Cardiac septum (tissue), 1 donor: ENCODE measurements around the genes TJP1 and GOLGA8R.

DNA sequence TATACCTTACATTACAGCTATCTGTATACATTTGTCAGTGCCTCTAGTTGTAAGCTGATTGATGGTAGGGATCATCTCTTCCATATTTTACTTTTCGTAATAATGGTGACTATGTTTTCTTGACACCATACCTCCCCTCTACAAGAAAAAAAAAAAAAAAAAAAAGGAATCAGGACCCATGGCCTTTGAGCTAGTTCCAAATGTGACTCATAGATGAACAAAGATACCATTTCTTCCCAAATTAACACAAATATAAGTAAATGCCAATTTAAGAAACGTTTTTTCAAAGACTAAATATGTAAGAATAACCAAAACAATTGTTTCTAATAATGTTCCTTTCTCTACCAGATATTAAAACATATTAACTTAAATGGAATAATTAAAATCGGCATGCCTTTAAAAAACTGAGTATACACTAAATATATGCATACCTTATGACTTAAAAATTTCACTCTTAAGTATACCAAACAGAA is 23.1 kb downstream of the UBE3A start:
- PRO-cap = no peak

GRCh38 chr15:25481131-25482065 is 42.6 kb upstream of the UBE3A start:
- PRO-cap = no peak

- PRO-cap = no peak
Measured at GRCh38 chr15:25783743-25784399, 79.3 kb downstream of the ATP10A start.

- PRO-cap = no peak
Measured at GRCh38 chr15:25859535-25860316, 3.4 kb downstream of the ATP10A start.

DNA sequence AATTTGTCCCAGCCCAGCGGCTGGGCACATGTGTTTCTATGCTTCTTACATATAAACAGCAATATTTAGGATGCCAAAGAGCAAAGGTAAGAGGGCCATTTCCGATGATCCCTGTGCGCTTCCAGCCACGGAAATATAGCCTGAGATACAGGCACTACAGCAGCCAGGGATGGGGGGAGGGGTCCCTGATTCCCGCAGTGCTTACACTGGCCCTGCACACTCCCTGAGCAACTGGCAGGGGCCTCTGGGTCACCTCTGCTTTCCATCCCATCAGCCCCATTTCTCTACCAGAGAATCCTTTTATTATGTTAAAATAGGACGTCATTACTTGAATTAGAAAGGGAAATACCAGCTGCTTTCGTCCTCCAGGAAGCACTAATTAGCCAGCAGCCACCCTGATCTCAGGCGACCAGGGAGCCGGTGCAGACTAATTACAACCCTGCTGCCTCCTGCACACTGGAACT is 372.2 kb upstream of the ATP10A start:
- PRO-cap = no peak

GRCh38 chr15:26771406-26772291 is 1.2 kb downstream of the GABRB3 start:
- PRO-cap = no peak

GRCh38 chr15:28095620-28096890 is 3.1 kb downstream of the OCA2 start:
- PRO-cap = bidirectional peak, plus-strand start at chr15:28096372, minus-strand start at chr15:28096085

- PRO-cap = no peak
Measured at GRCh38 chr15:28096891-28097368, 2.2 kb downstream of the OCA2 start.

DNA sequence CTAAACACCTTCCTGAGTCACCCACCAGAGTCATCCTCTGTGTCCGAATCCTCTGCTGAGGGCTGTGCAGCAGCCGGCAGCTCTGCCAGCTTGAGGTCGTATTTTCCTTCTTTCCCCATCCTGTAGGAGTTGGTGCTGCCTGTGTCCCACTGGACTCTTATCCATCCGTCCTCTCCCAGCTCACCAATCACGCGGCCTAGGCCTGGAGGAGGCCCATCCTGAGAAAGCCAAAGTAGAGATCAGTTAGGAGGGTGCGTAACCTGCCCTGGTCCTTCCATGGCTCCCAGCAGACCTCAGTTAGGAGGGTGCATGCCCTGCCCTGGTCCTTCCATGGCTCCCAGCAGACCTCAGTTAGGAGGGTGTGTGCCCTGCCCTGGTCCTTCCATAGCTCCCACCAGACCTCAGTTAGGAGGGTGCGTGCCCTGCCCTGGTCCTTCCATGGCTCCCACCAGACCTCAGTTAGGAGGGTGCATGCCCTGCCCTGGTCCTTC is 101.5 kb downstream of the HERC2 start:
- PRO-cap = no peak

GRCh38 chr15:28255623-28256455 is 66.1 kb downstream of the HERC2 start:
- PRO-cap = no peak

- PRO-cap = no peak
Measured at GRCh38 chr15:29569677-29570156, 1.1 kb downstream of the ENTREP2 start.

- PRO-cap = no peak
Measured at GRCh38 chr15:29670935-29671647, 100.3 kb upstream of the ENTREP2 start.

- PRO-cap = bidirectional peak, plus-strand start at chr15:29822225, minus-strand start at chr15:29822114; bidirectional peak, plus-strand start at chr15:29822584, minus-strand start at chr15:29822492
Measured at GRCh38 chr15:29821847-29822746, at the start of gene TJP1. TSS of gene TJP1 (minus strand) at chr15:29822468.

DNA sequence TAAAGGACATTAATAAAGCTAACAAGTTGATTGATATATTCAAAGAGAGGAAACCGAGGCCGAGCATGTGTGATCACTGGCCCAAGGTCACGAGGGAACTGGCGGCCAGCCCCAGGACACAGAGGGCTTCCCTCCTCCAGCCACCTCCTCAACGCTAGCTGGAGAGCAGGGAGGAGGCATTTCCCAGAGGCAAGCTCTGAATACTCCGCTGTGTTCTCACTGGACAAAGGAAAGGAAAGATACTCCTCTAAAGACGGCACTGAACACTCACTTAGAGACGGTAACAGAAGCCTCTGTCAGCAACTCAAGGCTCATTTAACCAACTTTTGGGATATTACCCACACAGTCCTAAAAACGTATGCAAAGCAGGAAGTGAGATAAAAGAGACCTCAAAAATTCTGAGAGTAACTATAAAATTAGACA is 48.6 kb upstream of the TJP1 start:
- PRO-cap = bidirectional peak, plus-strand start at position 151 of the sequence, minus-strand start at position 100 of the sequence

GRCh38 chr15:29969575-29969973 is 113.2 kb upstream of the GOLGA8J start:
- PRO-cap = no peak

DNA sequence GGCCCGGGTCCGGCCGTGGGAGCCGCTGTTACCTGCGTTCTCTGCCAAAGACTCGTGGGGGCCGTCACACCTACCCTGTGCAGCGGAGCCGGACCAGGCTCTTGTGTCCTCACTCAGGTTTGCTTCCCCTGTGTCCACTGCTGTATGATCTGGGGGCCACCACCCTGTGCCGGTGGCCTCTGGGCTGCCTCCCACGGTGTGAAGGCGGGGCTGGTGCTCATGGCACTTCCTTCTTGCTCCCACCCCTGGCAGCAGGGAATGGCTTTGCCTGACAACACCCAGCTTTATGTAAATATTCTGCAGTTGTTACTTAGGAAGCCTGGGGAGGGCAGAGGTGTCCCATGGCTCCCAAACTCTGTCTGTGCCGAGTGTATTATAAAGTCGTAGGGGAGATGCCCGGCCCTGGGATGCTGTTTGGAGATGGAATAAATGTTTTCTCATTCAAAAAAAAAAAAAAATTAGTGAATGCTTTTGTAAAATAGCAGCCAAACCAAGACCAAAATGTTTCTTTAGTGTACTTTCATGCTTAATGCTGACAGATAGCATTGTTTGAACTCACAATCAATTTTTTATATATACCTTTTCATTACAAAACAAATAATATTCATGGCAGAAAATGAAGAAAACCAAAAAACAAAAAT is 37.0 kb upstream of the GOLGA8J start:
- PRO-cap = no peak

- PRO-cap = no peak
Measured at GRCh38 chr15:30414209-30414433, at the start of gene GOLGA8R. TSS of gene GOLGA8R (minus strand) at chr15:30414260.

DNA sequence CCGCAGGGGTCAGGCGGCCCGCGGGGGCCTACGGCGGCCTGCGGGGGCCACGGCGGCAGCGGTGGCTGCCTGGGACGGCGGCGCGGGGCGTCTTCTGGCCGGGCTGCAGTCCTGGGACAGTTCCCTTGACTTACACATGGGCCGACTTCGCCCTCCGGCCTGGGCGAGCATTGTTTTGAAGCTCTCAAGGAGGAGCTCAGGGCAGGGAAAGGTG is 396 bp upstream of the MTMR10 start:
- PRO-cap = bidirectional peak, plus-strand start at position 52 of the sequence, minus-strand start outside the sequence

- PRO-cap = no peak
Measured at GRCh38 chr15:31223890-31224453, 102.7 kb upstream of the KLF13 start.

DNA sequence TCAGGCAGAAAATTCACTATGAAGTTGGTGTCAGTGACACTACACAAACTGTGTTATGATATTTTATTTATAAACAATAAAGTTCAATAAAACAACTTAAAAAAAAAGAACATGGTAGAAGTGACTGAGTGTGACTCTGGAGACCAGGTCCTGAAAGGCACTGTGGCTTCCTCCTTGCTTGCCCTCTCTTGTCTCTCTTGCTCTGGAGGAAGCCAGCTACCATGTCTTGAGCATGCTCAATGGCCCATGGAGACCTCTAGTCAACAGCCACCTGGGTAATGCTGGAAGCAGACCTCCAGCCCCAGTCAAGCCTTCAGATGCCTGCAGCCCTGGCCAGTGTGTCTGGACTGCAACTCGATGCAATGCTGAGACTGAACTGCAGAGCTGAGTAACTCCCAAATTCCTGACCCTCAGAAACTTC is 72.4 kb upstream of the KLF13 start:
- PRO-cap = no peak